Melanocyte of skin (primary cell): ENCODE measurements around the gene TMEM50A.

- CAGE, long polyA plus RNA, 2 experiments = no peak in any of the 2 experiments
Observed at GRCh38 chr1:24745685-24746145, 468 bp downstream of the CLIC4 start.

DNA sequence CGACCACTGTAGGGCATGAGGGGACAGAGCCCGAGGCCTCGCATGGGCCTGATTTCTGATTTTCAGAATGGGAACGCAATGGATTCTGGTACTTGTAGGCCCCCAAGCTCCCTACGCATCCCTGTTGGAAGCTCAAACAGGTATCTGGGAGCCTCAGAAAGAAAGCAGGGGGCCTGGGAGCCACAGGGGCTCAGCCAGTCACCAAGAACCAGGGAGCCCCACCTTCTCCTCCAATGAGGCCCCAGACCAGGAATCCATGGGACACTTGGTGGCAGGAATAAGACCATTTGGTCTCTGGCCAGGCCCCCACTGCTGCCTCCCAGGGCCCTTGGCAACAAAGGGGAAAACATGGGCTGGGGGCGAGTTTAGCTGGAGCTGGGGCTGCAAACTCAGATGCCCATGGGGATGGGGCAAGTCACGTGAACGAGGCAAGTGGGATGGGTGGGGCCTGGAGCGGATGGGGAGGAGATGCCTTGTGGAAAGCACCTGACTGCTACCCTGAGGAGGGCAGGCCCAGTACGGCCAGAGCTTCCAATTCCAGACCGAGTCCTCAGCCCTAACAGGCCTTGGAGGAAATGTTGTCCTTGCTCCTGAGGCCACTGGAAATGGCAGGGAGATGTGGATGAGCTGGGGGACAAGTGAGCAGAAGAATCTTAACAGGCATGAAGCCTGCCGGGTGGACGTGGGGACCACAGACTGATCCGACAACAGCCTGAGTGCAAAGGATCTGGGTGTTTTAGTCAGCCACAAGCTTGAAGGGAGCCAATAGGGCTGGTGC lies 19.4 kb downstream of the RUNX3 start:
- CAGE, long polyA plus RNA, 2 experiments = no peak in any of the 2 experiments

DNA sequence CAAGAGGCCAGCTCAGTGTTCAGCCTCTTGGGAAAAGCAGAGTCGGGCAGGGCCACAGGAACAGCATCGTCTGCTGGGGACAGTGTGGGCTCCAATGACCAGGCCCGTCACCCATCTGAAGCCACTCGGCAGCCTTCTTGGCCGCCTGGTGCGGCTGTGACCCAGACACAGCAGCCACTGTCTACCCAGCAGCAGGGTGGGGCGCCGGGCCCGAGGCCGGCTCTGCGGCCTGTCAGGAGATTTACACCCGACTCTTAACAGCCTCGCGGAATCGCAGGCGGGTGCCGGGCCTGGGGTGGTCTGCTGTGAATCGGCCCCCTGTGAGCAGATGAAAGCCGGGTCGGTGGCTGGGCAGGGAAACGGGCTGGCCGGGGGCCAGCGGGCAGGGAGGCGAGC lies 15.9 kb downstream of the RUNX3 start:
- CAGE, long polyA plus RNA, 2 experiments = no peak in any of the 2 experiments

DNA sequence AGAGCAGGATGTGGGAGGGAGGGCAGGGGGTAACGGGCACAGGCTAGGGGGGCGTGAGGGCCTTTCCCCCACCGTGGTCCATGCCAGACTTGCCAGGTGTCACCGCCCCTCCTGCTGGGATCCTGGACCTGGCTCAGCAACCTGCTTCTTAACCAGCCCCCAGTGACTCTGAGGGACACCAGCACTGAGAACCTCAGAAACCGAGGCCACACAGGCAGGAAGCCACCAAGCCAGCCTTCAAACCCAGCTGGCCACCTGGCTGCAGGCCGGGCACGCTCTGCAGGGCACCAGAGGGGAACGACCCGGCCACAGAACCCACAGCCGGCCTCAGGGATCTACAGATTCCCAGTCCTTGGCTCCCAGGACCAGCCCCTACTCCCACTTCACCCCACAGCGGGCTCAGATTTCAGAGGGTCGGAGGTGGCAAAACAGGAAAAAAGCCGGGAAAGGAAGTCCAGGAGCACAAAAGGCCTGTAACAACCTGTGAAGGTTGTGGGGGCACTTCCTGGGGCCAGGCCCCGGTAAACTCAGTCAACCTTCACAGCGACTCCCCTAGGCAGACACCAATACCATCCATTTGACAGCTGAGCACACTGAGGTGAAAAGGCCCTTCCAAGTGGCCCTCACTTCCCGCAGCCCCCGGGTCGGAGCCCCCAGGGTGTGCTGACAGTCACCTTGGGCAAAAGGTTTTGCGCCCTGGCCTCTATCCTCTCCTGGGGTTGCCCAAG lies 14.2 kb downstream of the RUNX3 start:
- CAGE, long polyA plus RNA, 2 experiments = no peak in any of the 2 experiments

DNA sequence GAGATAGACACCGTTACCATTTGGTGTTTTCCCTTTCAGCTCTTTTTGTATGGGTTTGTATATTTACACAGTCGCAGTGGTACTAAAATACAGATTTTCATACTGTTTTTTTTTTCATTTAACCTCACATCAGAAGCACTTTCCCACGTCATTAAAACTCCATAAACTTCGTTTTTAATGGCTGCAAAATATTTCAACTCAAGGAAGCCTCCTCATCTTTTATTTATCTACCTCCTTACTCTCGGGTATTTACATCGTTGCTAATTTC lies 10.4 kb downstream of the RUNX3 start:
- CAGE, long polyA plus RNA, 2 experiments = no peak in any of the 2 experiments

- CAGE, long polyA plus RNA, 2 experiments = no peak in any of the 2 experiments
Observed at GRCh38 chr1:25019247-25019971, 89.3 kb upstream of the RUNX3 start.

DNA sequence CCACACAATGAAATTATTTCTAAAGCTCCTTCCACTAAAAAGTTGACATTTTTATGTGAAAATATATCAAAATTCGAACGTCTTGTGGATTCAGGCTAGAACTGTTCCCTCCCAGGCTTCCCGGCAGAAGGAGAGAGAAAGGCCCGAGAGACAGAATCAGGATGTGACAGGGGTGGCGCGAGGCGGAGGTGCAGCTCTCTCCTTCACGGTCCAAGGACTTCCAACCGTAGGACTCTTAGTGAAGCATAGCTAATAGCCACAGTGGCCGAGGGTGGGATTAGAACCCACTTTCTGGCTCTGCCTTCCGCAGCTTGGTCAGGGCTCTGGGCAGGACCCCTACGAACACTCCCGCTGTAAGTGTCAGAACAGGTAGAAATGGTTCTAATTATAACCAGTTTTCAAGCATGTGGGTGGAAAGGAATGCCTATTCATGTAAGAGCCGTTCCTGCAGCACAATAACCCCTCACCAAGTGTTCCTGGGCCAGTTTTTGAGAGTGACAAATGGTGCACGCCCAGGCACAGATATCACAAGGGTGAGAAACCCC lies 86.5 kb downstream of the SYF2 start:
- CAGE, long polyA plus RNA, 2 experiments = no peak in any of the 2 experiments

DNA sequence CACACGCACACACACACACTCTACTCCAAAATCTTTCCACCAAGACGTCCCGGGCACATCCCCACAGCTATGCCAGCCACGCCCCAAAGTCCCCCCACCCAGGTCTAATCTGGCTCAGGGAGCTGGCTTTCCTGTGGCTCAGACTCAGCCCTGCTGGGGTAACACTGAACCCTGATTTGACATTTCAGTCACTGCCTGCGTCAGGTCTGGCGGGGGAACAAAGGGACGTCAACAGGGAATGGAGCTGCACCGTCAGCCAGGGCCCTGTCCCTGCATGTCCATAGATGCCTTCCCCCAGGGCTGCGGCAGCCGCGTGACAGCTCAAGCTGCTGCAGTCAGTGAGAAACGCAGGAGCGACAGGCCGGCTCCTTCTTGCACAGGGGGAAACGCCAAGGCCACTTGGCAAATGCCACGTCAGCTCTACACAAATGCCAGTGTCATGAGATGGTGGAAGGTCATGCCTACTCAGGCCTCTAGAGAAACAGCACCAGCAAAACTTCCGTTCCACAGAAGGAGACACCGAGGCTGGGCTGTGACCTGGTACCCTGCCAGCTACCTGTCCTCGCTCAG lies 37.8 kb downstream of the SYF2 start:
- CAGE, long polyA plus RNA, 2 experiments = no peak in any of the 2 experiments

GRCh38 chr1:25242081-25242589 lies 5.1 kb downstream of the RSRP1 start:
- CAGE, long polyA plus RNA, 2 experiments = no peak in any of the 2 experiments

- CAGE, long polyA plus RNA, 2 experiments = no peak in any of the 2 experiments
Observed at GRCh38 chr1:25337655-25338743, at the start of gene TMEM50A. Gene TMEM50A, plus strand, starts transcription at chr1:25338334.

GRCh38 chr1:25361870-25362498 lies 23.9 kb downstream of the TMEM50A start:
- CAGE, long polyA plus RNA, 2 experiments = no peak in any of the 2 experiments

- CAGE, long polyA plus RNA, 2 experiments = no peak in any of the 2 experiments
Observed at GRCh38 chr1:25425302-25426217, 4.9 kb upstream of the RHCE start.

- CAGE, long polyA plus RNA, 2 experiments = no peak in any of the 2 experiments
Observed at GRCh38 chr1:25506185-25507397, 36.8 kb upstream of the LDLRAP1 start.

DNA sequence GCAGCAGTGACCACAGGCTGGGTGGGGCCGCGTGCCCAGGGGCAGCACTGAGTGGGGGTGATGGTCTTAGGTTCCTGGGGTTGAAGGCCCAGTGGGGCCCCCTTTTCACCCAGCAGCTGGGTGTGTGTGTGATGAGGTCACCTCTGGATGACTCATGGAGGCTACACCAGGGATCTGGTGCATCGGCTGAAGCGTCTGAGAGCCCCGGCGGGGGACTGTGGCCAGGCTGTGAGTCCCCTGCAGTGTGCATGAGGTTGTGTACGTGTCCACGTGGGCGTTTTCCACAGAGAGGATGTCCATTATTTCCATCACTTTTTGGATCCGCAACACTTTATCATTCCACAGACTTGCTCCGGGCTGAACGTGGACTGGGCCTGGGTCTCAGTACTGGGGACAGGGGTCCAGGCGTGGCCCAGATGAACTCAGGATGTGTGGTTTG lies 25.6 kb downstream of the LDLRAP1 start:
- CAGE, long polyA plus RNA, 2 experiments = no peak in any of the 2 experiments

GRCh38 chr1:25569392-25570415 lies 26.3 kb downstream of the LDLRAP1 start:
- CAGE, long polyA plus RNA, 2 experiments = no peak in any of the 2 experiments

- CAGE, long polyA plus RNA, 2 experiments = no peak in any of the 2 experiments
Observed at GRCh38 chr1:25695539-25696489, 79.2 kb downstream of the MAN1C1 start.

DNA sequence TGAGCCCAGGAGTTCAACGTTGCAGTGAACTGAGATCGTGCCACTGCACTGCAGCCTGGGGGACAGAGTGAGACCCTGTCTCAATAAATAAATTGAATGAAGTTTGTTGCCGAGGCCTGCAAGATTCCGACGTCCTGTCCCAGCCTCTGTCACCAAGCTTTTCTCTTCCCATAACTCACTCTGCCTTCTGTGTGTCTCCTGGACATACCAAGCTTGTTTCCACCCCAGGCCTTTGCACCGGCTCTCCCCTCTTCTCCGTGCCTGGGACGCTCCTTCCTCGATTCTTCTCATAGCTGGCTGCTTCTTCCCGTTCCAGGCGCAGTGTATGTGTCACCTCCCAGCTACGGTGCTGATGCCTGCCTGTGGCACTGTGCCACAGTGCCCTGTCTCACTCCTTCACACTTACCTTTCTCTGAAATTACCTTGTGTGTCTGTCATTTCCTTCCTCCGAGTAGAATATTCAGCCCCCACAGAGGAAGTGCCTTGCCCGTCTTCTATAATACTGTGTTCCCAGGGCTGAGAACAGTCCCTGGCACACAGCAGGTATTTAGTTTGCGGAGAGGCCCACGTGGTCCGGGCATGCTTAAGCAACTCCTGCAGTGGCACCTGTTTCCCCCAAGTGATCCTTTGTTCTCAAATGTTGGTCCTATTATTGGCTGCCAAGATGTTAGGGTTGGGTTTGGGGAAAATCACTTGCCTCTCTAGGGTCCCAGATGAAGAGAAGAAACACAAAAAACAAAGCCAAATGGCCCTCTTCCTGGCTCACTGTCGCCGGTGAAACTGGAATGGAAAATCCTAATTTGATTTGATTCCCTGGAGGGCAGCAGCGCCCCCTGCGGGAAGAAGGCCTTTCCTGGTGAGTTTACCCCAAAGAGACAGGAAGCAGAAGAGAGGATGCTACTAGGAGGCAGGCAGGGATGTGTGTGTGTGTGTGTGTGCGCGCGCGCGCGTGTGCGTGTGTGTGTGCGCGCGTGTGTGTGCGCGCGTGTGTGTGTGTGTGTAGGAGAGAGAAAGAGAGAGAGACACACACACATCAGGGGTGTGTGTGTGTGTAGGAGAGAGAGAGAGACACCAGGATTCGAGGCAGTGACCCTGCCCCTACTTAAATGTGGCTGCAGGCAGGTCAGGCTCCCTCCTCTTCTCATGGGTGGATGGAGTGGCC lies 3.4 kb upstream of the SELENON start:
- CAGE, long polyA plus RNA, 2 experiments = no peak in any of the 2 experiments

DNA sequence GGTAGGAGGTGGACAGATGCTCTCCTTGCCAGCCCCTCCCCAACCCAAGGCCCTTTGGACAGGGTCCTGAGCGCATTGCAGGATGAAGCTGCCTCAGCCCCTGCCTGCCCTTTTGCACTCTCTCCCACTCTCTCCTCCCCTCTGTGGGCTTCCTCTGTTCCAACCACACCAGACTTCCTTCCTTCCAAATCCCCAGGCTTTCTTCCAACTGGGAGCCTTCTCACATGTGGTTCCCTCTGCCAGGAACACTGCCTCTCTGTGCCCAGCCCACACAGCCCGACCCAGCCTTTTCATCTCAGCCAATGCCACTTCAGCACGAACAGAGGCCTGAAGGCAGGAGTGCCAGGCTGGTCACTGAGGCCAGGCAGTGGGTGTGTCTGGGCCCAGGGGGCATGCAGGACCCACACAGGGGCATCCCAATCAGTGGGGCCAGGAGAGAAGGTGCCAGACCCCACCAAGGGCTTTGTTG lies 5.9 kb downstream of the SELENON start:
- CAGE, long polyA plus RNA, 2 experiments = no peak in any of the 2 experiments

DNA sequence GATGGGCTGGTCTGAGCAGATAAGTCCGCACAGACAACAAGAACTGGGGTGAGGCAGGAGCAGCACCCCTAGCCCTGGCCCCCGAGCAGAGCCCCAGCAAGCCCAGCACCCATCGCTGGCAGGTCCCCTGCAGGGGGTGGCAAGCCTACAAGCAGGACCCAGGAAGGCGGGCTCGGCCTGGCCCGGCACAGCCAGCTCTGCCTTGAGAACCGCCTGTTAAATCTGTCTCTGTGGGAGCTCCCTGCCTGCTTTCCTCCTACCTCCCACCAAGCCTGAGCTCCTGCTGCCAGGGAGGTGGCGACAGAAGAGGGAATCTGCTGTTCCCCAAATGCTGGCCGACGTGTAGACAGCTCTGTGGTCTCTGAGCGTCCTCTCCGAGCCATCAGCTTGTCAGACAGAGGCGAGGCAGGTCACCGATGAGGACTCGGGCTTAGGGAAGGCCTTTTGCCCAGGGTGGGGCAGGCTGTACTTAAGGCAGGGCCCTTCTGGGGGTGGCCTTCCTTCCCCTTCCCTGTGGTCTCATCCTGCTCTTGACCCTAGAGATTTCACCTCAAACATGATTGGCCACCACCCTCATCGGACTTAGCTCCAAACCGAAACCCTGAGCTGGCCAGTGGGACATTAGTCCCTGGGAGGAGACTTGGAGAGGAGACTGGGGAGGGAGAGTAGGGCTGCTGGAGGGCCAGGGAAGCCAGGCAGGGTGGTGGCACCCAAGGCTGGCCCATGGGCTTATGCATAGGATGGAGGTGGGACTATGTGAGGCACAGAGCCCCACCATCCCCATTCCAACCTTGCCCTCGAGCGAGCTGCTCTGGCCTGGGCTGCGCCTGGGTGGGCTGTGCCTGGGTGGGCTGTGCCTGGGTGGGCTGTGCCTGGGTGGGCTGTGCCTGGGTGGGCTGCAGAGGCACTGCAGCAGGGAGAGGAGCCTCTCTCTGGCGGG lies 7.8 kb downstream of the SELENON start:
- CAGE, long polyA plus RNA, 2 experiments = no peak in any of the 2 experiments

- CAGE, long polyA plus RNA, 2 experiments = no peak in any of the 2 experiments
Observed at GRCh38 chr1:25895328-25895983, 10.8 kb downstream of the STMN1 start.